Metastatic Liver Carcinoma in the Lung (tissue), 2 donors: ENCODE data around the genes CCRL2 and SETD2.

DNA sequence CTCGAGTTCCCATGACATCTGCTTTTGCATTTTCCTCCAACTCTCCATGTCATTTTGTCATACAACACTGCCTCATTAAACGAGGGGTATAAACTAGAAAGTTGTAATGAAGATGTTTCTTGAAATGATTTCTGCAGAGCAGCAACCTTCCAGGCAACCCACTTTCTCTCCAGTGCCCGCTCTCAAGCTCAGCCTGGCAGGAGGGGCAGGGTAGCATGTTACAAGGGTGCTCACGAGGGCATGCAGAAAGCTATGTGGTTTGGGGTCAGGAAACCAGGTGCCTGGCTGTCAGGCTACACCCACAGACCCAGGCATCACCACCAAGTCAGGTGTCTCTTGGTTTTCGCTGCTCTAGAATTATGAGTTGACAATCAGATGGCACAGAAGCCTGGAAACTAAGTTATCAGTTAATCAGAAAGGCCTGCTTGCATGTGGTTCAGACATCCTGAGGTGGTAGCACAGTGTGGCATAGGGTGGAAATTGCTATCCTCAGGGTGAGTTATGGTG lies 16.3 kb upstream of the CCR9 start:
- PRO-cap, 2 experiments = no peak in any of the 2 experiments

DNA sequence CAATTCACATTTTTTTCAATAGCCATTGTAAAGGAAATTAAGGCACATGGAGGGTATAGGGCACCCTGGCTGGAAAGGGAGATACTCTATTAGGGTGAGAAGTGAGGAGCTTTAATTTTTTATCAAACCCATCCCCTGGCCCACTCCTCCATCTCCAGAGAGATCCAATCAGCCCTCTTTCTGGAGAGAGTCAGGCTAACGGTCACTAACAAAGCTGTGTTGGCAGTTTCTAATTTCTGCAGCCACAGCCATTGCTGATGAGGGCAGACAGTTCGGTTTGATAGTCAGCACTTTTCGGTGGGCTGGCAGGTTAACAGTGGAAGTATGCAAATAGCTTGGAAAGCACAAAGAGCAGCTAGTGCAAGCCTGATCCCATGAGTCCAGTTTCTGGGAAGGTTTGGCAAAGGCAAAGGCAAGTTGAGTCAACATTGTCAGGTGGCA lies 1.9 kb downstream of the CCR1 start:
- PRO-cap, 2 experiments = no peak in any of the 2 experiments

DNA sequence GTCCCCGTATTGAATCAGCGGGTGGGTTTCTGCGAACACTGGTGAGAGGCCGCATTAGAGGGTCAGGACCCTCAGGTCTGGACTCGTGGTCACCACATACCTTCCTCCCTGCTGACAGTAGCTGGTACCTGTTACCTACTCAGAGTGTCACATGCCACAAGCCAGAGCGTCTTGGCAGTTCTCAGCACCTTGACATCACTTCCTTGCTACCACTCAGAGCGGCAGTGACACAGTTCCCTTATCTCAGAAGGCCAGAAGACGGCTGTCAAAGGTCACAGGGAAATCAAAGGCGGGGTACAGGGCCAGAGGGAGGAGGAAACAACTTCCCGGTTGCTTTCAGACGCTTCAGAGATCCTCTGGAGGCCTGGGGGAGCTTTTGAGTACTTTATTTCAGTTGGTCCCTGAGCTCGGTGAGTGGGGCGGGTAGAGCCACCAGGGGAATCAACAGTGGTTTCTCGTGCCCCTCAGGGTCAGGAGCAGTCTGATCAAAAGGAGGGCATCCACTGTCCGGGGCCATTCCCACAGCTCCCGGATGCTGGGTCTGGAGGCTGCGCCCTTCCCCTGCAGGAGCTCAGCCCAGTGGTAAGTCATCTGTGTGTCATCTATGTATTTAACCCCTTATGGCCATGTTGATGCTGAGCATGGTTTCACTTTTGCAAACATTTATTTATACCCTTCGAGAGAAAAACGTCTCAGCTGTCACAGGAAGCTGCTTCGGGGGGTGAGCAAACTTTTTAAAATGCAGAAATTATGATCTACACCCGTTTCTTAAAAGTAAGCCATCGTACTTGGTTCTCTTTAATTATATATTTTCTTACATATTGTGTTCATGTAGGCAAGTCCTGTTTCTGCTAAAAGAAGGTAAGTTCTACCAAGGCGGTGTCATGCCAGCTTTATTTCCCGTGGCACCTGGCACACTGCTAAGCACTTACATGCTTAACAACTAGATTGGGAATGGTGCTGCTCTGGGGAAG lies at the start of gene CCRL2:
Gene CCRL2 (plus strand): TSS at position 339 of the 974 bp plus-strand sequence.
- PRO-cap, 2 experiments = peak in 2 of 2 experiments; most common plus-strand start position 339 of the sequence (in 2); most common minus-strand start position 183 of the sequence (in 1)

- PRO-cap, 2 experiments = no peak in any of the 2 experiments
Observed at GRCh38 chr3:46462526-46462880, 2.2 kb downstream of the LTF start.

GRCh38 chr3:46488634-46489401 lies 9.0 kb upstream of the RTP3 start:
- PRO-cap, 2 experiments = peak in 1 of 2 experiments; most common plus-strand start chr3:46489001 (in 1)

GRCh38 chr3:46629444-46630398 lies 17.4 kb downstream of the FAM240A start:
- PRO-cap, 2 experiments = no peak in any of the 2 experiments

- PRO-cap, 2 experiments = peak in 1 of 2 experiments; most common plus-strand start chr3:46691004 (in 1)
Observed at GRCh38 chr3:46690583-46691261, 2.8 kb downstream of the ALS2CL start.

GRCh38 chr3:46862035-46862842 lies 1.0 kb downstream of the MYL3 start:
- PRO-cap, 2 experiments = no peak in any of the 2 experiments

DNA sequence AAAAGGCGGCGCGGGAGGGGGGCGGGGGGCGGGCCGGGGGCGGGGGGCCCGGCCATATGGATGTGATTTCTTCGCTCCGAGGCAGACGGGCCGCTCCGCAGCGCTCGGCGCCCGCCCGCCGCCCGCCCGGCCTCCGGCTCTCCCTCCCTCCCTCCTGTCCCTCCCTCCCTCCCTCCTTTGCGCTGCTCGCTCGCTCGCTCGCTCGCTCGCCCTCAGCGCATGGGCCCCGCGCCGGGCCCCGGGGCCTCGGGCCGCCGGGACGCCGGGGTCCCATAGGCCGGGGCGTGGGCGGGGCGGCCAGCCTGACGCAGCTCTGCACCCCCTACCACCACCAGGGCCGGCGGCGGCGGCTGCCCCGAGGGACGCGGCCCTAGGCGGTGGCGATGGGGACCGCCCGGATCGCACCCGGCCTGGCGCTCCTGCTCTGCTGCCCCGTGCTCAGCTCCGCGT lies 5.7 kb downstream of the PTH1R start:
- PRO-cap, 2 experiments = no peak in any of the 2 experiments

DNA sequence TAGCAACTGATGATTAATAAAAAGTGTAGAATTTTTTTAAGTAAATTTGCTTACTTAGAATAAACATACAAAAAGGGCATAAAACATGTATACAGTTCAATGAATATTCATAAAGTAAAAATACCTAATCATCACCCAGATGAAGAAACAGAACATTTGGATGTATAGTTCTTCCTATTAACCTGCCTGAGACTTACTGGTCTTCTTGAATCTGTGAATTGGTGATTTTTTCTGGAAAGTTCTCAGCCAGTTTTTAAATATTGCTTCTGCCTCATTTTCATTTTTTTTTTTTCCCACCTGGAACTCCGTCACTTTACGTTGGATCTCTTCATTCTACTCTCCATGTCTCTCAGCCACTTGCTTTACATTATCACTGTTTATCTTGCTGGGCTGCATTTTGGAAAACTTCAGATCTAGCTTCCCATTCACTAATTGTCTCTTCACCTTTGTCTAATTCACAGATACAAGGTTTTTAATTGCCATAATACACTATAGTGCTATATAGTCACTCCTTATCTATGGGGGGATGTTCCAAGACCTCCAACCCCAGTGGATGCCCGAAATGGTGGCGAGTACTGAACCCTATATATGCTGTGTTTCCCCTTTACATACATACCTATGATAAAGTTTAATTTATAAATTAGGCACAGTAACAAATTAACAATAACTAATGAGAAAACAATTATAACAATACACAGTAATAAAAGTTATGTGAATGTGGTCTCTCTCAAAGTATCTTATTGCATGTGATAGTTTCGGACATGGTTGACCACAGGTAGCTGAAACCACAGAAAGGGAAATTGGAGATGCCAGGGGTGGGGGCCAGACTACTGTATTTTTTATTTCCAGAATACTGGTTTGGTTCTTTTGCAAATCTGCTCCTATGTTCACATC lies 40.4 kb downstream of the PTH1R start:
- PRO-cap, 2 experiments = no peak in any of the 2 experiments

GRCh38 chr3:46926745-46927918 lies 49.4 kb downstream of the CCDC12 start:
- PRO-cap, 2 experiments = no peak in any of the 2 experiments

- PRO-cap, 2 experiments = no peak in any of the 2 experiments
Observed at GRCh38 chr3:46930536-46931432, 45.8 kb downstream of the CCDC12 start.

GRCh38 chr3:46947226-46947843 lies 29.2 kb downstream of the CCDC12 start:
- PRO-cap, 2 experiments = no peak in any of the 2 experiments

DNA sequence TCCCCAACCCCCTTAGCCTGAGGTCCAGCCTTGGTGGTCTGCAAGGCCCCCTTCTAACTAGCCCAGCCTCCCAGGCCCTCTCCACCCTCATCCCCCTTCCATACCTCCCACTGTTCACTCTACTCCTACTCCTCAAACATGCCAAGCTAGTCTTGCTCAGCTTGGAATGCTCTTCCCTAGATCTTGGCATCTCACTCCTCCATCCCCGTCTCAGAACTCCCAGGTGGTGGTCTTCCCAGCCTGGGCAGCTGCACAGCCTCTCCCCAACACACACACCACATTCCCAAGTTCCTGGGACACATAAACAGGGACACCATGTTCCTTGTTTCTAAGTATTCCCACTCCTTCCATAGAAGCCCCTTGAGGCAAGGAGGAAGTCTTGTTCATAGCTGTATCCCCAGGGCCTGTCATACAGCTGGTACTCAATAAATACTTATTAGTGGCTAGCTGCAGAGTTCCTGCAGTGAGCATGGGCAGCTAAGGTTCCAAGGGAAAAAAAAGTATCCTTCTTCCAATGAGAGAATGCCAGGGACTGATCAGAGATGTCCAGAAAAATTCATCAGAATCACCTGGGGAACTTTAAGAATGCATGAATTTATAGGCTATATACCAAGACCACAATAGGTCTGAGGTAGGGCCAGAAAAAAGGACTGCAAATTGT lies 9.1 kb downstream of the CCDC12 start:
- PRO-cap, 2 experiments = no peak in any of the 2 experiments

DNA sequence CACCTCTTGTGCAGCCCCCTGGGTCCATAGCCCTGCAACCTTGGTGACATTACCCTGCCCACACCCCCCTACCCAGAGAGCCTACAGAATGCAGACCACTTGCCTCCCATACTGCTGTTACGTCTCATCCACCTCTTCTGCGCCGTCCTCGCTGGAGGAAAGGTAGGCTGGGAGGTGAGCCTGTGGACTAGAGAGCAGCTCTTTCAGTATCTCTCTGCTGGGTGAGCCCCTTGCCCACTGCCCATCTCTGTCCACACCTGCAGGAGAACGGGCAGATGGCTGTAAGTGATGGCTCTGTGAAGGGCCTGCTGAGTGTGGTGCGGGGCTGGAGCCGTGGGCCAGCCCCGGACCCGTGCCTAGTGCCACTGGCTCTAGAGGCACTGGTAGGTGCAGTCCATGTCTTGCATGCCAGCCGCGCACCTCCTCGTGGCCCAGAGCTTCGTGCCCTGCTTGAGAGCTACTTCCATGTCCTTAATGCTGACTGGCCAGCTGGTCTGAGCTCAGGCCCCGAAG lies 11.7 kb downstream of the NBEAL2 start:
- PRO-cap, 2 experiments = no peak in any of the 2 experiments

DNA sequence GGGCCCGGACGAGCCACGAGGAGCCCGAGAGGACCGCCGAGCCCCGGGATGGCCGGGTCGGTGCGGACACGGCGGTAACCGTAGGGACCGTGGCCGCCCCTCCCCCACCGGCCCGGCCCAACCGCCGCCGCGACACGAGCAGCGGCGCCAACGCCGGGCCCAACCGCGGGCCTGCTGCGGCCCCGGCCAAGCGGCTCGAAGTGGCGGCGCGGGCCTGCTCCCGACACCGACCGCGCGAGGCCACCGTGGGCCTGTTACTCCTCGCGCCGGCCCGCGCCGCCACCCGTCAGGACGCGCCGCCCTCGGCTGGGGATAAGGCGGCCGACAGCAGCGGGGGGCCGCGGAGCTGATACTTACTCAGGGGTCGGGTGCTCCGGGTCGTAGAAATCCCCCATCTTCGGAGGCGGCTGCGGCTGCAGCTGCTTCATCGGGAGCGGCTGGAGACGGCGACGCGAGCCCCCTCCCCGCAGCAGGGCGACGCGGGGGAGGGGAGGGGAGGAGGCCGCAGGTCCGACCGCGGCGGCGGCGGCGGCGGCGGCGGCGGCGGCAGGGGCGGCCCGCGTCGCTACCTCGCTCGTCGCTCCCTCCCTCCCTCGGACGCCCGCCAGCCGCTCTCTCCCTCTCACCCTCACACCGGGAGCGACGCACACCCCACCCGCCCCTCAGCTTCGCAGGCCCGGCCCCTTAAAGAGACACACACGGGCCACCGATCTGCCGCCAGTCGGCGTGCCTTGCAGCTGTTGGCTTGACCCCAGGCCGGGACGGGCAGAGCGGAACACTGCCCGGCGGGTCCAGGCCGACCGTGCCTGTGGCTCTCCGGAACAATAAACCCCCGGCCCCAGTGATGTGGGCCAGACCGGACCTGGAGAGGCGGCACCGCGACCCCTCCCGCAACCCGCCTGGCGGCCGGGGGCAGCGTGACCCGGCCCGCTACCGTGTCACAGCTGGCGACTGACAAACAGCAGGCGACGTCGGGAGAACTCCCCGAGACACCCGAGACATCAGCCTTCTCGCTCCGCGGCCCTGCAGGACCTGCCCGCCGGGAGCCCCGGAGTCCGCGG lies at the start of gene SETD2:
Gene SETD2 (minus strand): TSS at position 617 of the 1,061 bp plus-strand sequence.
- PRO-cap, 2 experiments = peak in 2 of 2 experiments; most common plus-strand start position 720 of the sequence (in 2); most common minus-strand start position 595 of the sequence (in 2)

GRCh38 chr3:47188057-47188256 lies 24.0 kb upstream of the SETD2 start:
- PRO-cap, 2 experiments = no peak in any of the 2 experiments

- PRO-cap, 2 experiments = peak in 1 of 2 experiments; most common minus-strand start chr3:47283854 (in 1)
Observed at GRCh38 chr3:47283617-47284191, 960 bp downstream of the KLHL18 start.

DNA sequence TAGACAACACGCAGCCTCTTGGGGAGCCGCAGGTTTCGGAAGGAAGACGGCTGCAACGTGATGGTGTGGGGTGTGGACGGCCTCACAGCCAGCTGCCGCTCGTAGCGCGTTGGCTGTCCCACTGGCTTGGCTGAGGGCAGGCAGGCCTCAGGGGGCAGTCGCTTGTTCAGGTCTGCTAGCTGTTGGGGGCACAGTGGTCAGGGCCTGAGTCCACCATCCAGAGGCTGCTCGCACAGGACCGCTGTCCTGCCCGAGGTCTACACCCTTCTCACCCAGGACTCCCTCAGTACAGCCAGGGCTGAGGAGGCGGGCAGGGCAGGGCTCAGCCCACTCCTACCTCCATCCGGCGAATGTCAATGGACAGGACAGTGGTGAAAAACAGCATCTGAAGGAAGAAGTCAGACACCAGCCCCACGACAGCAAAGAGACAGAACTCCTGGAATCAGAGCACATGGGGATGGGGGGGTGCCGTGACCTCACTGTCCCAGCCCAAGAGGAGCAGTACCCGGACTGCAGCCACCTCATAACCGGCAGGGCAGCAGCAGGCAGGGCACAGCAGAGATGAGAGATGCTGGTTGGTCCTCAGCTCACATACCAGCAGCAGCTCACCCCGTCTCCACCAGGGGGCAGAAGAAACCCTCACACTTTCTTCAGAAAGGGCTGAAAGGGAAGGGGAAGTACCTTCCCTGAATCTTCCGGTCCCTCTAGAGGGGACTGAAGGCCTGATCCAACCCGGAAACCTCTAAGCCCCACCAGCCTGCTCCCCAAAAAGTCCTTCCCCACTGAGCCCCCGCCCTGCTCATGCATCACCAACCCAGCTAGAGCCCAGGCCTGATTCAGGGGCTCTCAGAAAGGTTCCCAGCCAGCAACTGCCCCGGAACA lies 40.0 kb downstream of the PTPN23 start:
- PRO-cap, 2 experiments = no peak in any of the 2 experiments

GRCh38 chr3:47422030-47422364 lies 41.2 kb downstream of the PTPN23 start:
- PRO-cap, 2 experiments = no peak in any of the 2 experiments